HT1080 (cell line): ENCODE results near the genes TIA1 and ADD2.

GRCh38 chr2:69762739-69763630, 21.1 kb downstream of the ANXA4 start:
RAMPAGE:
- cytosol, long total RNA, result no peak
- long total RNA, result no peak
- nucleus, long total RNA, result no peak

GRCh38 chr2:69797898-69798708, 31.4 kb upstream of the GMCL1 start:
RAMPAGE:
- cytosol, long total RNA, result no peak
- long total RNA, result no peak
- nucleus, long total RNA, result no peak

RAMPAGE:
- cytosol, long total RNA, result no peak
- long total RNA, result no peak
- nucleus, long total RNA, result no peak
Measured at GRCh38 chr2:69933631-69934829, 19.1 kb downstream of the MXD1 start.

DNA sequence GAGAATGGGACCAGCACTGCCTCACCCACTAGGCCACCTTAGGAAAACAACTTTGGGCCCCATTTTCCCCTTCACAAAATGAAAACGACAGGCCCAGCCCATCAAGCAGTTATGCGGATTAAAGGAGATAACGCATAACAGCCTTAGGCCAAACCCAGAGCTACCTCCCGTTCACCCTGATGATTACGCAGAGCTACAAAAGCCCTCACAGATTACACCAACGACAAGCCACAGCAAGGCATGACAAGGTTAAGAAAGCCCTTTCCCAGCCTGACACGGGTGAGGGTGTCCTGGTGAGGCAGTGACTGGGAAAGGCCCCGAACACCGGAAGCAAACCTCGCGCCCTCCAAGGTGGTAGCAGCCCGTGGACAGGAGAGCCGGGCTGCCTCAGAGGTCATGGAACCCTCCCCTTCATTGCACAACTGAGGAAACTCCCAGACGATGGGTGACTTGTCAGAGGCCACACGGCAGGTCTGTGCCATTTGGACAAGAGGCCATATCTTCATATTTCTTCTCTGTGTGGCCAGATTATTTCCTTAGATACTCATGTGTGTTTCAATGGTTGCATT, 17.0 kb upstream of the ASPRV1 start:
RAMPAGE:
- cytosol, long total RNA, result no peak
- long total RNA, result no peak
- nucleus, long total RNA, result no peak

GRCh38 chr2:69985635-69986209, 24.3 kb upstream of the ASPRV1 start:
RAMPAGE:
- cytosol, long total RNA, result no peak
- long total RNA, result no peak
- nucleus, long total RNA, result no peak

DNA sequence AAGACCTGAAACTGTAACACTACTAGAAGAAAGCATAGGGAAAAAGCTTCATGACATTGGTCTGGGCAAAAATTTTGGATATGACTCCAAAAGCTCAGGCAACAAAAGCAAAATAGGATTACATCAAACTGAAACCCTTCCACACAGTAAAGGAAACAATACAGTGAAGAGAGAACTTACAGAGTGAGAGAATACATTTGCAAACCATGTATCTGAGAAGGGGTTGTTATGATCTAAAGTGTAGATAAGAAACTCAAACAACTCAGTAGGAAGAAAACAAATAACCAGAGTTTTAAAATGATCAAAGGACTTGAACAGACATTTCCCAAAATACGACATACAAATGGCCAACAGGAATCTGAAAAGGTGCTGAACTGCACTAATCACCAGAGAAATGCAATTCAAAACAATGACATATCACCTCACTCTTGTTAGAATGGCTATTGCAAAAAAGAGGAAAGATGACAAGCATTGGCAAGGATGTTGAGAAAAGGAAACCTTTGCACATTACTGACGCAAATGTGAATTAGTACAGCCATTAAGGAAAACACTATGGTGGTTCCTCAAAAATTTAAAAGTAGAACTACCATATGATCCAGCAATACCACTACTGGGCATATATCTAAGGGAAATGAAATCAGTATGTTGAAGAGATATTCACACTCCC, 57.5 kb upstream of the ASPRV1 start:
RAMPAGE:
- cytosol, long total RNA, result no peak
- long total RNA, result no peak
- nucleus, long total RNA, result no peak

DNA sequence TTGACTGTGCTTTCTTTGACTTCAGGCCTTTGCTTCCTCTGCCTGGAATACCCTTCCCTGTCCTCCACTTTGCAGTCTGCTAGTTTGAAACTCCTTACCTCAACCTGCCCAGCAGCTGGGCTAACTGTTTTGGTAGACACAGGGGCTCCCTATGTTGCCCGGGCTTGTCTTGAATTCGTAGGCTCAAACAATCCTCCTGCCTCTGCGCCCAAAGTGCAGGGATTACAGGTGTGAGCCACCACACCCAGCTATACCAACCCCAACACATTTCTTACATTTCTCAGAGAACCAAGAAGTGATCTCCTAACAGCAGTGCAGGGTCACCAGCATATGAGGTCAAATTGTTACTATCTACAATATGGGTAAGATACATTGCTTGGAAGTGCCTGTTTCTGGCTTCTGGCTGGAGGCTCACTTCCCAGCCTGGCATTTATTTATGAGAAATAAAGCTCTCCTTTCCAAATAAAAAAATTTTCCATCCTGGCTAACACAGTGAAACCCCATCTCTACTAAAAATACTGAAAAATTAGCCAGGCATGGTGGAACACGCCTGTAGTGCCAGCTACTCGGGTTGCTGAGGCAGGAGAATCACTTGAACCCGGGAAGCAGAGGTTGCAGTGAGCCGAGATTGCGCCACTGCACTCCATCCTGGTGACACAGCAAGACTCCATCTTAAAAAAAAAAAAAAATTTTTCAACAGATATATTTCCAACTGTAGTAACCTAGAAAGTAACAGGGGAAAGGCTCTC, 6.3 kb upstream of the PCBP1 start:
RAMPAGE:
- cytosol, long total RNA, result no peak
- long total RNA, result no peak
- nucleus, long total RNA, result no peak

DNA sequence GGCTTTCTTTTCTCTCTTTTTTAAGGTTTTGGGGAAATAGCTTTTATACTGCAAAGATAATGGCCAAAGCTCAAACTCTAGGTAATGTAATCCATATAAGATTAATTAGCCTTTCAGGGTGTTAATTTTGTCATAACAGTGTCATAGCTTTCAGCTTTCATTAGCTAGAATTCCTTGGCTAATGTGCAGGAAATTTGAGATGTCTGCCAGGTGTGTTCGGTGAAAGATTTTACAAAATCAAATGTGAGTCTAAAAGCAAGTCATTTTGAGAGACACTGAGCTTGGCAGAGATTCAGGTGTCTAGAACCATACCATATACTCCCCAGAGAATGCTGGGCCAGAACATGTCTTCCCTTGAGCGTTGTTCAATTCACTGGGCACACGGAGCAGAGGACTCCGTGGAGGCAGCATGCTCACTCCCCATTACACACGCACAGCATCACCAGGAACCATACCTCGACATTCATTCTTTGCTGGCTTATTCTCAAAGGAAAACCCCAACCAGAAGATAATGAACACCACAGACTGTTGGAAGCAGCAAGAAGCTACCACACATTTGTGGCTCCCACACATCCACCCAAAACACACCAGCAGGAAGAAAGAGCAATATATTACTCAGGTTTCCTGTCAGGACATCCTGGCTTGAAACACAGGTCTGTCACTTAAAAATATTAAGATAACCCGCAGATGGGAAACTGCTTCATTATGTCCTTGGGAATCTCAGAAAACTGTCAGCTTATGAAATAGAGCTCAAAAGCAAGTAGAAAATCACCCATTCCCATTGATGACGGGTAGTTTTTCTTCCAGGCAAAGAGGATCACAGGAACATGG, 46.2 kb downstream of the PCBP1 start:
RAMPAGE:
- cytosol, long total RNA, result no peak
- long total RNA, result no peak
- nucleus, long total RNA, result no peak

DNA sequence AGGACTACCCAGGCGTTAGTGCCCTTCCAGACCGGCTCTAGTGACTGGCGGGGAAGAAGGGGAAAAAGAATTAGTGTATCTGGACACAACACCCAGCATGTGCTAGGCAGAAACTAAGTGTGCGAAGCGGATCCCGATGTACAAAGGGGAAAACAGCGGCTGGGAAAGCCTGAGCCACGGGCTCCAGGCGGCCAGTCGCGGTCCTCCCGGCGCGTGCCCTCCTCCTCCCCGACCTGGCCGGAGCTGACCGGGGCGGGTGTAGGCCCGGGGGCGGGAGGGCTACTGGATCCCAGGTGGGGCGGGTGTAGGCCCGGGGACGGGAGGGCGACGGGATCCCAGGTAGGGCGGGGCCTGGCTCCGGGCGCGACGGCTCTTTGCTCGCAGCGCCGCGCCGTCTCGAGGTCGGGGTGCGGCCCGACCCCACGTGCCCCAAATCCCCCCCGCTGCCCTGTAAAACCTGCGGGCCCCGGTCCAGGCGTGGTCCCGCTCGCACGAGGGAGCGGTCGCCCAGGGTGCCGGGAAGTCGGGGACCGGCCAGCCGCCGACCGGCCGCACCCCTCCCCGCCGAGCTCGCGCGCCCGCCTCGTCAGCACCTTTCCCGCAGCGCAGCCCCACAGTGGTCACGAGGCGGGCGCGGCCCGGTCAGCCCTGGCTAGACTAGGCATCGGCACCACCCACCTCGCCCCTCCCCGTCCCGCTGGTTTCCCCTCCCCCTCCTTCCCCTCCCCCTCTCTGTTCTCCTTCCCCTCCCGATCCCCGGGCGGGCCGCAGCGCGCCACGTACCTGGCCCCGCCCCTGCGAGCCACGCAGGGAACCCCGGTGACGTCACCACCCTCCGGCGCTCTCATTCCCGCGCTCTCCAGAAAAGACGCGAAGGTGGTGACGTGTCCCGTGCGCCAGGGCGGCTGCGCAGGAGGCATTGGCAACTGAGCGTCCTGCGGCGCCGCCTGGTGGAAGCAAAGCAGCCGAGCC, 48.6 kb downstream of the C2orf42 start:
RAMPAGE:
- cytosol, long total RNA, result no peak
- long total RNA, result no peak
- nucleus, long total RNA, result no peak

DNA sequence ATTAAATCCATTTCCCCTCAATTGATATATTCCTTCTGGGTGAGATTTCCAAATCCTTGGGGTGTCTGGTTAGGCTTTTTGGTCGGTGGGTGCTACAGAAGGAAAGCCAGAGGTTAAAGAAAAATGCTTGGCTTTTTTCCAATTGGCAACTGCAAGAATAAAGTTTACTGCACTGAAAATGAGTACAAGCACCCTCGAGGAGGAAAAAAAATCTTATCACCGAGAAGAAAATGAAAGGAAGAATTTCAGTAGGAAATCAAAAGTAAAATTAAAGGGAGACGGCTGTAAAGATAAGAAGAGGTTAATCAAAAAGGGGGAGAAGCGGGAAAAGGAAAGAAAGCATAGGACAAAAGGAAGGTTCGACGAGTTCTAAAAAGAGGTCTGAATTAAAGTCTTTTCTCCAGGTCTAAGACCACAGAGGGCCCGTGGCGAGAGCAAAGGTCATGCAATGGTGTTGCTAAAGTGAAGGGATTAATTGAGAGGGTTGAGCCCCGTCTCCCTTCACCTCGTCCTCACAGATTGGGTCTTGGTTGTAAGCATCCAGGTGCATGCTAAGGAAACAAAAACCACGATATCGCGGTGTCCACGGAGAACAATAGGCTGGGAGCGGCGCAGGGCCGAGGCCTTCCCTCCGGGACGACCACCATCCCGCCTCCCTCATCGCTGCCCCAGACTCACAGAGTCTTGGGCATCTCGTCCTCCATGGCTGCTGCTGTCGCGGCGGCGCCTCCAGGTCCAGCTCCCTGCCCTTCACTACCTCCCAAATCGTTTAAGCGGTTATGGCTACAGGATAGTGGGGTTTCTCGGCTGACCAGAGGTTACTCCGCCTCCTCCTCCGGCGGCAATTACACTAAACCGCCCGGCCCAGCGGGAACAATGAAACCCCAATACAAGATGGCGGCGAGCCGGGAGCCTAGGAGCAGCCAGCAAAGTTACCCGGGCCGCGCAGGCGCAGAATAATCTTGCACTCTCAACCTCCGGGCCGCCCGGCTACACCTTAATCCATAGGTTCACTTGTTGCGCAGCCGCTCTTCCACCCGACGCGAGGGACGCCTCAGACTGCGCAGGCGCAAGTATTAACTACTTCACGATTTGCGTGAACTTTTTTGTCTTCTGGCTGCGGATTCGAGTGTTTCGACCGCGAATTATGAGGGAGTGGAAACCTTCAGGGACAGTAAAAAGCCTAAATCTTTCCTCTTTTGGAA, at the start of gene TIA1:
Gene TIA1, minus strand, starts transcription at position 902 of the 1,205 bp plus-strand sequence.
RAMPAGE:
- cytosol, long total RNA, result no peak
- long total RNA, result start-site peak on the minus strand centred at position 879 of the sequence, 85 bp wide, 221 reads
- nucleus, long total RNA, result no peak

RAMPAGE:
- cytosol, long total RNA, result no peak
- long total RNA, result no peak
- nucleus, long total RNA, result no peak
Measured at GRCh38 chr2:70270315-70270620, 12.3 kb downstream of the PCYOX1 start.

DNA sequence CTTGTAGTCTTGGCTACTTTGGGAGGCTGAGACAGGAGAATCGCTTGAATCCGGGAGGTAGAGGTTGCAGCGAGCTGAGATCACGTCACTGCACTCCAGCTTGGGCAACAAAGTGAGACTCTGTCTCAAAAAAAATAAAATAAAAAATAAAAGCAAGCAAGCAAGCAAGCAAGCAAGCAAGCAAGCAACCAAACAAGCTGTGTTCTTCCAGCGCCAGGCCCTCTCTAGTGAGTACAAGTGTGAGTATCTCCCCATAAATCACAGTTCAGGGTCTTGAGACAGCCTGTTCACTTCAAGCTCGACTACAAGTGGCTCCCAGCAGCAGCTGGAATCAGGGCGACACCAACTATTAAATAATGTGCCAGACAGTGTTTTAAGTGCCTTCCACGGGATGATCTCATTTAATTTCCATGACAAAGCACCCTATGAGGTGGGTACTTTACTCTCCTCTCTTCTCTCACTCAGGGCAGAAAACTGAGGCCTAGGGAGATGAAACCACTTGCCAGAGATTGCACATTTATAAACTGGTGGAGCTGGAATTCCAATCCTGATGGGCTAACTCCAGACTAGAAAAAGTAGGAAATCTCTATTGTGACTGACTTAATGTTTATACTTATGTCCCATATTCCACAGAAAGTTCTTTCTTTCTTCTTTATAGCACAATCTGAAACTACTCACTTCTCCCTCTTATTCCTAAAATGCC, 2.6 kb upstream of the FAM136A start:
RAMPAGE:
- cytosol, long total RNA, result no peak
- long total RNA, result no peak
- nucleus, long total RNA, result no peak

DNA sequence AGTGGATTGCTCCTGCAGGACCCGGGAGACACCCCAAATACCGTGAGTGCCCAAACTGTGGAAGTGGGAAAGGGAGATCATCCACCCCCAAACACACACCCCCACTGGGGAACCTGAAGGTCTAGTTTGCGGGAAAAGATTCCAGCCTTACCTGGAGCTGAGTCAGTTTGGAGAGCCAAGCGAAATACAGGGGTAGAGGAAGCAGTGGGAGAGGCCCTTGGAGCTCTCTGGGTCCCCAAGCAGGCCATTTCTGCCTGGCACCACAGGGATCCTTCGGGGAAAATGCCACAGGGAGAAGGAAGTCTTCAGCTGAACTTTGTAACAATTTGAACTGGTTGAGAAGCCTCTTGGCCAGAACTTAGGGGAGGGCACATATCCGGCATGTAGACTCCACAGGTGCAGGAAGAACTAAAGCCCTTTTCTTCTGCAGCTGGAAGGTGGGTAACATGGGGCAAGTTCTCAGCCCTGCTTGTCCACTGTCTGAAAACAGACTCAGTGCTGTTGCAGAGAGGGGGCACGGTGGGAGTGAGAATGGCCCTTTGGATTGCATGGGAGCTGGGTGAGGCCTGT, 101.3 kb upstream of the FAM136A start:
RAMPAGE:
- cytosol, long total RNA, result no peak
- long total RNA, result no peak
- nucleus, long total RNA, result no peak

DNA sequence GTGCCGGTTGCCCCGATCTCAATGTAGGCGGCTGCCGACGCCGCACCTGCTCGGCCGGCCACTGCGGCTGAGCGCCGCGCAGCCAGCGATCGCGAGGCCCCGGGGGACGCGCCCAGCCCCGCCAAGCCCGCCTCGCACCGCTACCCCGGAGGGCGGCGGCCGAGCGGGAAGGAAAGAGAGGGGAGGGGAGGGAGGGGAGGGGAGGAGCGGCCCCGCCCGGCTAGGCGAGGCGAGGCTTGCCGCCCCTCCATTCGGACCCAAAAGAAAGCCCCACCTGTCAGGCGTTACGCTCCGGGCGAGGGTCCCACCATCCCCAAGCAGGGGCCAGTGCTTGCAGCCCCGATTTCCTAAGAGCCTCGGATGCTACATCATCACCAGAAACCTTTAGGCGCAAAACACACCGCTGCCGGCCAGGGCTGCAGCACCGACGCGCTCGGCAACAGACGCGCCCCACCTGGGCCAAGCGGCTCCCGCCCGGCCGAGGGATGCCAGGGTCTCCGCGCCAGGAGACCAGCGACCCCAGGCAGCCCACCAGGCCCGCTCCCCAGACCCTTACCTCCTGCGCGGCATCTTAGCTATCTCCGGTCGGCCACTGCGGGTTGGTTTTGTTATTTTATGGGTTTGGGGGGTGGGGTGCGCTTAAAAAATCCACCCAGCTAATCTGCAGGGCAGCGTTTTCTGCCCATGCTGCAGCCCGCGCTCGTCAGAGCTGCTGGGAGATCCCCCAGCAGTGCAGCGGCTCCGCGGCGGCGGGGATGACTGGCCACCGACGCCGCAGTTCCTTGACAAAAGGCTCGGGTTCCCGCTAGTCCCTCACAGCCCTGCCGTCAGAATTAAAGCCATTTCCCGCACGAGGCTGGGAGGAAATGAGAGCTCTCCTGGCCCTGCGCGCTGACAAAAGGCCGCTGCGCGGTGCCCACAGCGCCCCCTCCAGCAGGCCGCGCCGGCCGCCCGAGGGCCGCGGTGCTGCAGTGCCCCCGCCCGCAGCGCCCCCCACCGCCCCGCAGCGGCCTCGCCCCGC, at the start of gene ADD2:
Gene ADD2, minus strand, starts transcription at position 871 of the 1,021 bp plus-strand sequence.
RAMPAGE:
- cytosol, long total RNA, result start-site peak on the minus strand centred at position 869 of the sequence, 81 bp wide, 110 and 88 reads in 2 replicates
- long total RNA, result start-site peak on the minus strand centred at position 894 of the sequence, 50 bp wide, 110 reads
- nucleus, long total RNA, result start-site peak on the minus strand centred at position 894 of the sequence, 93 bp wide, 44 and 54 reads in 2 replicates

DNA sequence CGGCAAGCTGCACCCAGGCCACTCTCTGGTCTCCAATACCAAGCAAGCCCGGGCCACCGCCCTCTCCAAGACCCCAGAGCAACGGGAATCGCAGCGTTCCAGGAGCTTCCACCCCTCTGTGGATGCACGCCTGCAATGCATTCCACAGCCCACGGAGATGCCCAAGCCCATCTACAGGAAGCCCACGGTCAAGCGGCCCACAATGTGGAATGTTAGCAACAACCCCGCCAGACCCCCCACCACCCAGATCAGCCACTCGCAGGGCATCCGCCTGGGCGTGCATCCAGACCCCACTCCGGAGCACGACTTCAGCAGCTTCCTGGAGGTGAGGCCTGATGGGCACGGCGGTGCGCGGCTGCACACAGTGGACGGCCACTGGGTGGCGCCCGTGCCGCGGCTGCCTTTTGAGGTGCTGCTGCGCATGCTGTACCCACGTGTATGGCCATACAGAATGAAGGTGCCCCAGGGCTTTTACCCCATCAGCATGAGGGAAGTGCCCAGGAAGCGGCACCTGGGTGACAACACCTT, 6.3 kb downstream of the ANKRD53 start:
RAMPAGE:
- cytosol, long total RNA, result no peak
- long total RNA, result no peak
- nucleus, long total RNA, result no peak

GRCh38 chr2:71210131-71210799, 16.6 kb downstream of the PAIP2B start:
RAMPAGE:
- cytosol, long total RNA, result no peak
- long total RNA, result no peak
- nucleus, long total RNA, result no peak

RAMPAGE:
- cytosol, long total RNA, result no peak
- long total RNA, result no peak
- nucleus, long total RNA, result no peak
Measured at GRCh38 chr2:71454304-71455112, 12.0 kb upstream of the DYSF start.

DNA sequence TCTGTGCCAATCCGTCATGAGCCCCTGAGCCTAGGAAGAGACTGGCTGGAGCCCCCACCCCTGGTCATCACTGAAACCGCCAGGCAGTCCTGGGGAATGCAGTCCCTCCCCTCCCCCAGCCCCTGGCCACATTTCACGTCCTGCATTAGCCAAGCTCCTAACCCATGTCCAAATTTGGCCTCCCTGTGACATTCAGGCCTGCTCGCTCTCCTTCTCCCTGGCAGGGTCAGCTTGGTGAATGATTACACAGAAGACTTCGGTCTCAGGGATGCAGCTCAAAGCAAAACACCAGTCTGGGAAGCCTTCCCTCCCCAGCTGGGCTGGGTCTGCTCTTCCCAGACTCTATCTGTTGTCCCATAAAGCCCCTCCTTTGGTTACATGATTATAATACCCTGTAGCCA, 10.3 kb upstream of the DYSF start:
RAMPAGE:
- cytosol, long total RNA, result no peak
- long total RNA, result no peak
- nucleus, long total RNA, result no peak

GRCh38 chr2:71458608-71459110, 7.8 kb upstream of the DYSF start:
RAMPAGE:
- cytosol, long total RNA, result no peak
- long total RNA, result no peak
- nucleus, long total RNA, result no peak

GRCh38 chr2:71467922-71468585, 1.6 kb downstream of the DYSF start:
RAMPAGE:
- cytosol, long total RNA, result no peak
- long total RNA, result no peak
- nucleus, long total RNA, result no peak